Mammary microvascular endothelial cell (primary cell): Measurements from ENCODE around the genes MBOAT7 and TSEN34.

- RAMPAGE, long total RNA, result no peak
Measured at GRCh38 chr19:54095483-54096498, 4.8 kb downstream of the OSCAR start.

GRCh38 chr19:54136486-54137559 lies 739 bp upstream of the CNOT3 start:
- RAMPAGE, long total RNA, result no peak

GRCh38 chr19:54189486-54190044 lies at the start of gene MBOAT7:
Gene MBOAT7 (minus strand): TSS chr19:54189580.
- RAMPAGE, long total RNA, result no peak

DNA sequence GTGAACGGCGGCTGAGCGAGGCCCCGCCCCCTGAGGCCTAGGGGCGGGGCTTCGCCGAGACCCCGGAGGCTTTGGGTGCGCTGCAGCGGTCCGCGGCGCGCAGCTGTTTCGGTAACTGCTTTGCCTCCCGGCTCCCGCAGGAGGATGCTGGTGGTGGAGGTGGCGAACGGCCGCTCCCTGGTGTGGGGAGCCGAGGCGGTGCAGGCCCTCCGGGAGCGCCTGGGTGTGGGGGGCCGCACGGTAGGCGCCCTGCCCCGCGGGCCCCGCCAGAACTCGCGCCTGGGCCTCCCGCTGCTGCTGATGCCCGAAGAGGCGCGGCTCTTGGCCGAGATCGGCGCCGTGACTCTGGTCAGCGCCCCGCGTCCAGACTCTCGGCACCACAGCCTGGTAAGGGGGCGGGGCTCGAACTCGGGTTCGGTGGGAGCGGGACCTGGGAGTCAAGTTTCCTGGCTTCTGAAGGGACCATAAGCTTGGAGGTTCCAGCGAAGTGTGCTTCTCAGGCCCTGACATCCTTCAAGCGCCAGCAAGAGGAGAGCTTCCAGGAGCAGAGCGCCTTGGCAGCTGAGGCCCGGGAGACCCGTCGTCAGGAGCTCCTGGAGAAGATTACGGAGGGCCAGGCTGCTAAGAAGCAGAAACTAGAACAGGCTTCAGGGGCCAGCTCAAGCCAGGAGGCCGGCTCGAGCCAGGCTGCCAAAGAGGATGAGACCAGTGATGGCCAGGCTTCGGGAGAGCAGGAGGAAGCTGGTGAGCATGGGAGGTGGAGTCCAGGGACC lies at the start of gene TSEN34:
TSEN34 (plus strand) TSS at position 88 of the 773 bp plus-strand sequence.
- RAMPAGE, long total RNA, result no peak

DNA sequence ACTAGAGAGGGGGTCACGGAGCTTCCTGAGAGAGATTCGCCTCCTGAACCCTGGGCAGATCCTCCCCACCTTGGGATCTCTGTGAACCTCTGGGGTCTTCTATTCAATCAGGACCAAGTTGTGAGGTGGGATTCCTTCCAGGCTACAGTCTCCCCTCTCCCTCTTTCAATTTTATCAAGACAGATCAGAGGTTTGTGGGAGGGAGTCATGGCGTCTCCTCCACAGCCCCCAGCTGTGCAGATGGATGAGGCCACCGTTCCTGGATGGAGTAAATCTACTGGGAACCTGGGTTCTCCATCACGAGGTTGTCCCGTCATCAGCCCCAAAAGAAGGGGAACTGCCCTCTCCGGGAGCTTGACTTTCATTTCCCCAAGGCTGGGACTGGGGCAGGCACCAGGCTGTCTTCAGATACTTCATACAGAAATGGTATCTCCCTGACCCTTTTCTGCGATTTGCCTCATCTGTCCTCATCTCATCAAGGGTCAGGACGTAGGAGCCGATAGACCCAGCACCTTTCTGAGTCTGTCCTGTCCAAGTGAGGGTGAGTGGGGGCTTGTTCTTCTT lies 9.9 kb downstream of the LILRB2 start:
- RAMPAGE, long total RNA, result no peak

DNA sequence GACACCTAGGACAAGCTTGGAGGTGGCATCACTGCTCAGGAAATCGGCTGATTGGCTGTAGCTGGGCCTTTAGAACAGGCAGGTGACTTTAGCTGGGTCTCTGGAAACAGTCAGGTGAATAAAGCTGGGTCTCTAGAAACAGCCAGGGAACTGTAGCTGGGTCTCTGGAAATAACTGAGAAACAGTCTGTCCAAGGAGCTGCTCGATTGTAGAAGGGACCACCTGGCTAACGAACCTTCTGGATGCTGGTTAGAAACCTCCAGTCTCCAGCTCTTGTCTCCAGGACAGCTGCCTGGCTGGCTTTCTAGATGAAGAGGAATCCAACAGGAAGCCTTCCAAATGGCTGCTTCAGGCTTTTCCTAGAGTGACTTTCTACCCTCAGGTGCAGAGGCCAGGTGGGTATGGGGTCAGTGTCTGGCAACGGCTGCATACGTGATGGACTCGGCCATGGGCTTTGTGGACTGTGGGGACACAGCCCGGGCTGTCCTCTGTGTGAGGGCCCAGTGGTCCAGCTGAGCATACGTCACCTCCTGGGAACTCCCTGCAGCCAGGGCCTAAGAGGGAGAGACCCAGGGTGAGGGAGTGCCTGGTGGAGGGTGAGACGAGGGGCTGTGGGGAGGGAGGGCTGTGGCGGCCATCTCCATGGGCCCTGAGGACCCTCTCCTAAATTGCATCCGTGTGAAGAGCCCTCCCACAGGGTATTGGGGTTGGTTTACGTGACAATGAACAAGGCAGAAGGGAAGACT lies 9.7 kb downstream of the LAIR1 start:
- RAMPAGE, long total RNA, result no peak

GRCh38 chr19:54419684-54420804 lies 4.8 kb downstream of the TTYH1 start:
- RAMPAGE, long total RNA, result no peak

DNA sequence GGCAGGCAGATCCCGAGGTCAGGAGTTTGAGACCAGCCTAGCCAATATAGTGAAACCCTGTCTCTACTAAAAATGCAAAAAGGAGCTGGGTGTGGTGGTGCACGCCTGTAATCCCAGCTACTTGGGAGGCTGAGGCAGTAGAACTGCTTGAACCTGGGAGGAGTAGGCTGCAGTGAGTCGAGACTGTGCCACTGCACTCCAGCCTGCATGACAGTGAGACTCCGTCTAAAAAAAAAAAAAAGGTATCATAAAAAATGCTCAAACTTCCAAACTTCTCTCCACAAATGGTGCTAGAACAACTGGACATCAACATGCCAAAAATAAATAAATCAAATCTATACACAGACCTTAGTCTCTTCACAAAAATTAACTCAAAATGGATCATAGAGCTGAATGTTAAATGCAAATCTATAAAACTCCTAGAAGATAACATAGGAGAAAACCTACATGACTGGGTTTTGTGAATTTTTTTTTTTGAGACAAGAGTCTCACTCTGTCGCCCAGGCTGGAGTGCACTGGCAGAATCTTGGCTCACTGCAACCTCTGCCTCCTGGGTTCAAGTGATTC lies 5.8 kb upstream of the LENG8 start:
- RAMPAGE, long total RNA, result no peak

DNA sequence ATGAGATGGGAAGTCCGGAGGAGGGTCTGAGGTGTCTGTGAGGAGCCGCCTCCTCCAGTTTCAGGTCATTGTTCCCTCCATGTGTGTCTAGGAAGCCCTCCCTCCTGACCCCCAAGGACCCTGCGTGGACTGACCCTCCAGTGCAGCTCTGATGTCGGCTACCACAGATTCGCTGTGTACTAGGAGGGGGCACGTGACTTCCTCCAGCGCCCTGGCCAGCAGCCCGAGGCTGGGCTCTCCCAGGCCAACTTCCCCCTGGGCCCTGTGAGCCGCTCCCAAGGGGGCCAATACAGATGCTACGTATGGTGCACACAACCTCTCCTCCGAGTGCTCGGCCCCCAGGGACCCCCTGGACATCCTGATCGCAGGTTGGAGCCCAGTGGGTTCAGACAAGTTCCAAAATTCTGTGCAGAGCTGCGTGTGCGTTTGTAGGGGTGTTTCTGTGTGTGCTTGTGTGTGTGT lies 21.7 kb upstream of the LILRA2 start:
- RAMPAGE, long total RNA, result no peak

DNA sequence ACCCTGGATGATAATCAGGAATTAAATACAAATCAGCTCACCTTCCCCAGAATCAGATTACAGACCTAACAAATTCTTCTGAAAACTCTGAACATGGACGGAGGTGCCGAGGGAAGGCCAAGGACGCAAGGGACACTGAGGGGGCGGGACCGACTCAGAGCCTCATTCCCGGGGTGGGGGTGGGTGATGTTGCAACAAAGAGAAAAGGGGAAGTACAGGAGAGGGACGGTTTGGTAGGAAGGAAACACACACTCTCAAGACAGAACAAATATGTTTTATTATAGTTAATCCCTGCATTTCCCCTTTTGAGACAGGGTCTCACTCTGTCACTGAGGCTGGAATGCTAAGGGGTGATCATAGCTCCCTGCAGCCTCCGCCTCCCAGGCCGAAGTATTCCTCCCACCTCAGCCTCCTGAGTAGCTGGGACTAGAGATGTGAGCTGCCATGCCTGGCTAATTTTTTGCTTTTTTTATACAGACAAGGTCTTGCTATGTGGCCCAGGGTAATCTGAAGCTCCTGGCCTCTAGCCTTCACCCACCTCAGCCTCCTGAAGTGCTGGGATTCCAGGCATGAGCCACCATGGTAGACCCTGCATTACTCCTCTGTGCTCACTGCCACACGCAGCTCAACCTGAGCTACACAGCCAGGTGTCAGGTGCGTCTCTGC lies 762 bp upstream of the LILRA2 start:
- RAMPAGE, long total RNA, result no peak

GRCh38 chr19:54893292-54893921 lies 12.5 kb upstream of the NCR1 start:
- RAMPAGE, long total RNA, result no peak

DNA sequence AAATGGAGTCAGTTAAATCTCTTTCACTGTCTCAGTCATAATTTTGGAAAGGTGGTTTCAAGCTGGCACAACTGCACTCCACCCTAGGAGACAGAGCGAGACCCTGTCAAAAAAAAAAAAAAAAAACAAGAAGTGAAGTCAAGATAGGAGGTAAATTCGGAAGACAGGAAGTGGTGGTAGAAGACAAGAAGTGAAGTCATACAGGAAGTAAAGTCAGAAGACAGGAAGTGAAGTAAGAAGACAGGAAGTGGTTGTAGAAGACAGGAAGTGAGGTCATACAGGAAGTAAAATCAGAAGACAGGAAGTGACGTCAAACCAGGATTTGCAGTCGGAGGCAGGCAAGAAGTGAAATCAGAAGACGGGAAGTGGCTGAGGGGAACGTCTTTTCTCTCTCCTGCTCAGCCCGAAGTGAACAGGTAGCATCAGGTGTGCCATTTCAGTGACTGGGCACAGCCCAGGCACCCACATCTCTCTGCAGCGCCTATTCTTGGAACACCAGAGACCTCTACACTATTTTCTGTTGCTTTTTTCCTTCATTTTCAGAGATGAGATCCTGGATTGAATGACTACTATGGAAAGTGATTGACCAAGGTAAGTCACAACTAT lies 32.1 kb downstream of the GP6 start:
- RAMPAGE, long total RNA, result no peak

DNA sequence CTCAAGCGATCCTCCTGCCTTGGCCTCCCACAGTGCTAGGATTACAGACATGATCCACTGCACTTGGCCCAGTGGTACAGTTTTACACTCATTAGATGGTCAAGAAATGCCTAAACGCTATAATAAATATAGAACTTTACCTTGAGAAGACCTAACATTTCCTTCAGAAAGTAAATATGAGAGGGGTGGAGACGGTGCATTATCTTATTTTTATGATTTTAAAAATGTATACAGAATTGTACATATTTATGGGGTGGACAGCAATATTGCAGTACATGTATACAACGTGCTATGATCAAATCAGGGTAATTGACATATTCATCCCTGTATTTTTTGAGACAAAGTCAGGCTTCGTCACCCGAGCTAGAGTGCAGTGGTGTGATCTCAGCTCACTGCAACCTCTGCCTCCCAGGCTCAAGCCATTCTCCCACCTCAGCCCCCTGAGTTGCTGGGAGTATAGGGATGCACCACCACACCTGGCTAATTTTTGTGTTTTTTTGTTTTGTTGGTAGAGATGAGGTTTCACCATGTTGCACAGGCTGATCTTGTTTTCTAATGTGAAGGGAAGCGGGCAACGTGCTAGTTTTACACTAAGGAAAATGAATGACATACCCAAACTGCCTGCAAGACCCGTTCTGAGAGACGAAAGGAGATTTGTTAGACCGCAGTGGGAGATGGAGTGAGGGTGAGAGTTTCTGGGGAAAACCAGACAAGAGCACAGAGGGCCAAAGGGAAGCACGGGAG lies 24.1 kb downstream of the GP6 start:
- RAMPAGE, long total RNA, result no peak

DNA sequence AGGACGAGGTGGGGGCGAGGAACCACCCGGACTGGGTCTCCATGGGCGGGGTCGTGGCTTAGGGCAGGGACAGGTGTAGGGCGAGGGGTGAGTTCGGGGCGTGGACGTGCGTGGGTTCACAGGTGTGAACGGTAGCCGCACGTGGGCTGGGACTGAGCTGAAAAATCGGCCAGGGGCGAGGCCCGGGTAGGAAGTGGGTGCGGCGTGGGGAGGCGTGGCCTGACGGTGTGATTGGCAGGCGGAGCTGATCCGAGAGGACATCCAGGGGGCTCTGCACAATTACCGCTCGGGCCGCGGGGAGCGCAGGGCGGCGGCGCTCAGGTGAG lies 4.8 kb downstream of the EPS8L1 start:
- RAMPAGE, long total RNA, result no peak

- RAMPAGE, long total RNA, result no peak
Measured at GRCh38 chr19:55113427-55114355, 3.7 kb downstream of the PPP1R12C start.

- RAMPAGE, long total RNA, result start-site peak on the minus strand at chr19:55146945-55146981, 44 and 19 reads in 2 replicates
Measured at GRCh38 chr19:55146789-55147406, 2.1 kb downstream of the TNNT1 start.

GRCh38 chr19:55301549-55302625 lies 18.1 kb downstream of the BRSK1 start:
- RAMPAGE, long total RNA, result no peak

- RAMPAGE, long total RNA, result no peak
Measured at GRCh38 chr19:55324551-55325199, 466 bp downstream of the TMEM150B start.

- RAMPAGE, long total RNA, result no peak
Measured at GRCh38 chr19:55374127-55374886, 2.3 kb upstream of the TMEM190 start.

DNA sequence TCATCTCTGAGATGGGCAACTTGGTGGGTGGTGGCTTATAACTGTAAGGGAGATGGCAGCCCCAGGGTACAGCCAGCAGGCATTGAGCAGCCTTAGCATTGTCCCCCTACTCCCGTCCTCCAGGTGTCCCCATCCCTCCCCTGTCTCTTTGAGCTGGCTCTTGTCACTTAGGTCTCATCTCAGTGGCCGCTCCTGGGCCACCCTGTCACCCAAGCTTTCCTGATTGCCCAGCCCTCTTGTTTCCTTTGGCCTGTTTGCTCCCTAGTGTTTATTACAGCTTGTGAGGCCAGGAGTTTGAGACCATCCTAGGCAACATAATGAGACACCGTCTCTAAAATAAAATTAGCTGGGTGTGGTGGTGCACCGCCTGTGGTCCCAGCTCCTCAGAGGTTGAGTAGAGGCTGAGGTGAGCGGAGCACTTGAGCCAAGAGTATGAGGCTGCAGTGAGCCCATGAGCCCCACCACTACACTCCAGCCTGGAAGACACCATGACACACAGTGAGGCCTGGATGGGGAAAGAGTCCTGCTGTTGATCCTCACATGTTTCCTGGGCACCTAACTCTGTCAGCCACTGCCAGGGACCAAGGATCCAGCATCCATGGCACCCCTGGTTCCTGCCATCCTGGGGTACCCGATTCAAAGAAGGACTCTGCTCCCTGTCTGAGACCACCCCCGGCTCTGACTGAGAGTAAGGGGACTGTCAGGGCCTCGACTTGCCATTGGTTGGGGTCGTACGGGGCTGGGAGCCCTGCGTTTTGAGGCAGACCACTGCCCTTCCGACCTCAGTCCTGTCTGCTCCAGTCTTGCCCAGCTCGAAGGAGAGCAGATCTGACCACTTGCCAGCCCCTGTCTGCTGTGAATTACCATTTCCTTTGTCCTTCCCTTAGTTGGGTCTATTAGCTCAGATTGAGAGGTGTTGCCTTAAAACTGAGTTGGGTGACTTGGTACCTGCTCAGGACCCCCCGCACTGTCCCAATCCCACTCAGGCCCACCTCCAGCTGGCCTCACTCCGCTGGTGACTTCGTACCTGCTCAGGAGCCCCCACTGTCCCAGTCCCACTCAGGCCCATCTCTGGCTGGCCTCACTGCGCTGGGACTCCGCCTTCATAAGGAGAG lies 3.5 kb downstream of the RPL28 start:
- RAMPAGE, long total RNA, result no peak